Monocyte (primary cell): ENCODE measurements around a stretch of chr16.

- PRO-cap, 2 experiments, result no peak in any of the 2 experiments
Measured at GRCh38 chr16:16622-17394, 36.6 kb downstream of the POLR3K start.

DNA sequence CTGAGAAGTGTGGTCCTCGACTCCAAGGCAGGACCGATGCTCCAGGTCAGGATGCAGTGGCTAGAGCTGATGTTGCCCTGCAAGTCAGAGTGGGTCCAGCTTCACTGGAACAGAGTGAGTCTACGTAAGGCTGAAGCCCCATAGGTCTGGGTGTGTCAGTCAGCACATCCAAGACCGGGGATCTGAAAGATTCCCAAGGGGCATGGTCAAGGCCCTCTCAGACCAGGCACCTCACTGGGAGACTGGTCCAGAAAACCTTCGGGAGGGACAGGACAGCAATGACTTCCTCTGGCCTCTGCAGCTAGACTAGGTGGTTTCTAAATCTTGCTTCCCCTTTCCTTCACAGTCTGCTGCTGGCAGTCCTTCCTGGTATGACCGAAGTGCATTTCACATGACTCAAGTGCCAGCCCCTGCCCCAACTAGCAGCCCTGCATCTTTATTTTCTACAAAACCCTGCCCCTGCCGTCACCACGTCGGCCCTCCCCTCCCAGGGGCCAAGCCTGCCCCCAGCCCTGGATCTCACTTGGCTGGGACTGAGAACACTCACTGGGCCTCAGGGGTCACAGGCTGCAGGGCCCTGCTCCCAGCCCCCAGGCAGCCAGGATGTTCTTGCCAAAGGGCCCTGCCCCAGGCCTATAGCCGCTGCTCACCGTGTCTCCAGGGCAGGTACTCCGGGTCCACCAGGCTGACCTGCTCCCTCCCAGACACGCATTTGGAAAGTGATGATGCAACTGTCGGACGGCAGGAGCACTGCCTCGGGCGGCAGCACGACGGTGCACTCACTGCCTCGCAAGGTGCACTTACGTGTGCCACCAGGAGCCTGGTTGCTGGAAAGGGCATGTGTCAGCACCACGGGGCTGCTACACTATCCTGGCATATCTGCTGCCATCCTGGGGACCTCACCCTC, 18.3 kb downstream of the POLR3K start:
- PRO-cap, 2 experiments, result peak in 2 of 2 experiments; most common plus-strand start position 522 of the sequence (in 1); most common minus-strand start position 280 of the sequence (in 2)

- PRO-cap, 2 experiments, result no peak in any of the 2 experiments
Measured at GRCh38 chr16:75853-76564, 2.0 kb upstream of the MPG start.

GRCh38 chr16:173046-173842, 568 bp downstream of the HBA2 start:
- PRO-cap, 2 experiments, result no peak in any of the 2 experiments

GRCh38 chr16:260980-261764, 14.6 kb downstream of the RGS11 start:
- PRO-cap, 2 experiments, result no peak in any of the 2 experiments

DNA sequence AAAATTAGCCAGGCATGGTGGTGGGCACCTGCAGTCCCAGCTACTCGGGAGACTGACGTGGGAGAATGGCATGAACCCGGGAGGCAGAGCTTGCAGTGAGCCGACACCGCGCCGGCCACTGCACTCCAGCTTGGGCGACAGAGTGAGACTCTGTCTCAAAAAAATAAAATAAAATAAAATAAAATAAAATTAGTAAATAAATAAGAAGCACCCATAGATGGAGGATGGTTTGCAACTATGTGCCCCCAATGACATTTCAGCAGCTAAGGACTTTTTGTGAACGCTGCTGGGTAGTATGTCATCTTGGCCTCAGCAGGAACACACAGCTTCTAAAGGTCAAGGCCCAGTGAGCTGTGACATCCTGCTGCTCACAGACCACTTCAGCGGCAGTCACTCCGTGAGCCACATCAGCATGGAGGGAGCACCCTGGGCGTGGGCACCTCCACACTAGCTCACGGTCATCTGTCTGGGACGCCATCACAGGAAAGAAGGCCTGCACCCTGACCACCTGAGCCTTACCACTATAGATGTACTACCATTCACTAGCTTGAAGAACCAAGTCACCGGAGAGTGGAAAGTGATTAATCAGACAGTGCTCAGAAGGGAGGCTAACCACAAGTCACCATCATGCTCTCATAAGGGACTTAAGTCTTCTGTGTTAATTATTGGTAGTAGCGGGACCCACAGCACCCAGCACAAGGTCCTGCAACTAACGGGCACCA, 3.4 kb downstream of the AXIN1 start:
- PRO-cap, 2 experiments, result peak in 1 of 2 experiments; most common minus-strand start position 456 of the sequence (in 1)

- PRO-cap, 2 experiments, result no peak in any of the 2 experiments
Measured at GRCh38 chr16:369320-369890, 933 bp downstream of the MRPL28 start.

- PRO-cap, 2 experiments, result no peak in any of the 2 experiments
Measured at GRCh38 chr16:387974-388662, 6.3 kb upstream of the PGAP6 start.

GRCh38 chr16:405419-406220, 3.9 kb downstream of the DECR2 start:
- PRO-cap, 2 experiments, result no peak in any of the 2 experiments

DNA sequence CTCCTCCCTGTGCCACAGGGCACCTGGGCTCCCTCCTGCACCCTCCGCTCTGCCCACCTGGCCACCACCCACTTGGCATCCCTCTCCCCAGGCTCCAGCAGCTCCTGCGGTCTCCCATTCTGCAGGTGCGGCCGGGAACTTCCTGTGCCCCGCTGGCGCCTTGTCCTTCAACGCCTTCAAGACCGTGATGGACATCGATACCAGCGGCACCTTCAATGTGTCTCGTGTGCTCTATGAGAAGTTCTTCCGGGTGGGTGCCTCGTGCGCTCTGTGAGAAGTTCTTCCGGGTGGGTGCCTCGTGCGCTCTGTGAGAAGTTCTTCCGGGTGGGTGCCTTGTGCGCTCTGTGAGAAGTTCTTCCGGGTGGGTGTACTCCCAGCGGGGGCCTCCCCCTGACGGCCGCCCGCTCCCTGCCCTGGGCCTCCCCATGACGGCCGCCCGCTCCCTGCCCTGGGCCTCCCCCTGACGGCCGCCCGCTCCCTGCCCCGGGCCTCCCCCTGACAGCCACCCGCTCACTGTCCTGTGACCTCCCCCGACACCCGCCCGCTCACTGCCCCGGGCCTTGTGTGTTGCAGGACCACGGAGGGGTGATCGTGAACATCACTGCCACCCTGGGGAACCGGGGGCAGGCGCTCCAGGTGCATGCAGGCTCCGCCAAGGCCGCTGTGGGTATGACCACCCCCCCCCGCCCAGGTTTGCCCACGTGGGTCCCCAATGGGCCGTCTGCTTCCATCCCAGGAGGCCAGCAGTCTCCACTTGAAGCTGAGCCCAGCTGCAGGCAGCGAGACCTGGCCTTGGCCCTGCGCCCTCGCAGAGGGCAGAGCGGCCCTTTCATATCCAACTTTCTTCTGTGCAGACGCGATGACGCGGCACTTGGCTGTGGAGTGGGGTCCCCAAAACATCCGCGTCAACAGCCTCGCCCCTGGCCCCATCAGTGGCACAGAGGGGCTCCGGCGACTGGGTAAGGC, 8.7 kb downstream of the DECR2 start:
- PRO-cap, 2 experiments, result no peak in any of the 2 experiments

DNA sequence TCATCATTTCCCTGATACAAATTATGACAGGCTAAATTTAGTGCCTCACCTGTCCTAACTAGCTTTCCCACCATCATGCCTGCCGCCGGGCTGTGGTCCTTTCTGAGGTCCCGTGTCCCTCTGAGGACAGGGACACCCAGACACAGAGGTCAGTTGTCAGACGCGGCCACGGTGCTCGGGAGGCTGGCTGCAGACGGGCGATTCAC, 941 bp upstream of the RAB11FIP3 start:
- PRO-cap, 2 experiments, result no peak in any of the 2 experiments

DNA sequence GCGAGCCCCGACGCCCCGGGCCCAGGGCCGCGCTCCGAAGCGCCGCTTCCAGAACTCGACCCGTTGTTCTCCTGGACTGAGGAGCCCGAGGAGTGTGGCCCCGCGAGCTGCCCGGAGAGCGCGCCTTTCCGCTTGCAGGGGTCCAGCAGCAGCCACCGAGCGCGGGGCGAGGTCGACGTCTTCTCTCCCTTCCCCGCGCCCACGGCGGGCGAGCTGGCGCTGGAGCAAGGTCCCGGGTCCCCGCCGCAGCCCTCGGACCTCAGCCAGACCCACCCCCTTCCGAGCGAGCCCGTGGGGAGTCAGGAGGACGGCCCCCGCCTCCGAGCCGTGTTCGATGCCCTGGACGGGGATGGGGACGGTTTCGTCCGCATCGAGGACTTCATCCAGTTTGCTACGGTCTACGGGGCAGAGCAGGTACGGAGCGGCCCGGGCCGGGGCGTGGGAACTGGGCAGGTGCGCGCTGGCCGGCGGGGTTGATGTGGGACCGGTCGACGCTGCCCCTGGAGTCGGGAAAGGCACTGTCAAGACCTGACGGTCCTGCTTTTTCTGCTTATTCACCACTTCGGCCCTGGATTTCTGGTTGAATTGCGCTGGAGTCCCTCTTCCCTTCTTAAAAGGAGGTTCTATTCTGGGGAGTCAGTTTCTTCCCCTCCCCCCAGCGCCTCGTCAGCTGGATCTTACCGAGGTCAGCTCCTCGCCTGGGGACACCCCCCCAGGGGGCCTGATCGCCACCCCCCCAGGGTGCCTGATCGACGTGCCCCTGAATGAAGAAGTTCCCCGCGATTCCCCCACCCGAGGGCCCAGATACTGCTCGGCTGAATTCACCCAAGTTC, 1.1 kb downstream of the RAB11FIP3 start:
- PRO-cap, 2 experiments, result no peak in any of the 2 experiments

- PRO-cap, 2 experiments, result no peak in any of the 2 experiments
Measured at GRCh38 chr16:467082-467558, 41.7 kb downstream of the RAB11FIP3 start.

GRCh38 chr16:505296-505872, 22.1 kb upstream of the CAPN15 start:
- PRO-cap, 2 experiments, result no peak in any of the 2 experiments

DNA sequence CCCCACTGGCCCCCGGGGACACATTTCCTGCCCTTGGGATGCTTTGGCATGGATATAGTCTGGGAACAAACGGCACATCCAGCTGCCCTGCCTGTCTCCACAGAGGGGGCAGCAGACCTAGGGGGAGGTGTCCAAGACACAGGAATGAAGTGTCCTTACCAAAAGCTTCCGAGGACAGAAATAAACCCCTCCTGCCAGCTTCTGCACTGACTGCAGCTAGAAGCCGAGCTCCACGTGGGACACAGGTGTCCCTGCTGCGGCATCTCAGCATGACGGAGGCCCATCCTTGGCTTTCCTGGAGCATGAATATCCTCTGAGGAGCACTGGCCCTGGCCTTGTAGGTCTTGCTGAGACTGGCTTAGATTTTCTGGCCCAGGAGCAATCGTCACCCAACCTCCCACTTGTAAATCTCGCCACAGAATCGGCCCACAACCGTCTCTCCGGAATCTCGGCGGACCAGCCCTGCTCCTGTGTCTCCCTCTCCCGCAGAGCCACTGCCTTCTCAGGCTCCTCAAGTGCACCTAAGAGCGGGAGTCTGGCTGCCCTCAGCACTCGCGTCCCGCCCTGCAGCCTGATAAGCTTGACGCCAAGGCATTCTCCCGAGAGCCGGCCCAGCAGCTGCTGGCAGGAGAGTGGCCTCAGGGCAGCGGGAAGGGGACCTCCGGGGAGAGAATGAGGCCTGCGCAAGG, 1.1 kb upstream of the CAPN15 start:
- PRO-cap, 2 experiments, result no peak in any of the 2 experiments

DNA sequence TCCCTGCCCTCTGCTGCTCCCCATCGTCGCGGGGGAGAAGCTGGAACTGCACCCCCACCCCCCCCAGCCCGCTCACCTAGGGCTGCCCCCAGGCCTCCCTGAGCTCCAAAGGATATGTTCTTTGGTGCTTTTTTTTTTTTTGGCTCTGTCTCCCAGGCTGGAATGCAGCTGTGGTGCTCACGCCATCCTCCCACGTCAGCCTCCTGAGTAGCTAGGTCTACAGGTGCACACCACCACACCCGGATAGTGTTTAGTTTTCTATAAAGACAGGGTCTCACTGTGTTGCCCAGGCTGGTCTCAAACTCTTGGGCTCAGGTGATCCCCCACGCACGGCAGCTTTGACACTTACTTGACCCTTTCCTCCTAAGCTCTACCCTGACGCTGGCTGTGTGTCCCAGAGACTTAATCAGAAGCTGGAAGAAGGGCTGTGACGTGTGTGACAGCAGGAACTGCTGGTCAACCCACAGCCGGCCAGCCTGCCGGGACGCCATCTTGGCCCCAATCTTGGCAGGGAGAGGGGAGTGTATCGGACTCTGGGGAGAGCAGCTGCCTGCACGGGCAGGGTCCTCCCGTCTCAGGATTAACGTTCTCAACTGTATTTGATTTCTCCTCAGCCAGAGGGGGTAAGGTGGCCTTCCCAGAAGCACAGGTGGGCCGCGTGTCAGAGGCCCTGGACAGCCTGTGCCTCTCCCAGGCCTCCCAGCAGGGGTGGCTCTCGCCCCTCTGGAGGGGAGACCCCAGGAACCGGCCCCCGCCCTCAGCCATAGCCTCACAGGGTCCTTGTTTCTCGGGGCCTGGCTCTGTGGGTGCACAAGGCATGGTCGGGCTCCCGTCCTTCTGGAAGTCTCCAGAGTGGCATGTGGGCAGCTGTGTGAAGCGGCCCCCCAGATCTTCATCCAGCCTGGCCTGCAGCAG, 11.6 kb downstream of the CAPN15 start:
- PRO-cap, 2 experiments, result no peak in any of the 2 experiments

GRCh38 chr16:539741-540274, 12.3 kb downstream of the CAPN15 start:
- PRO-cap, 2 experiments, result peak in 1 of 2 experiments; most common plus-strand start chr16:539867 (in 1)

GRCh38 chr16:603268-603626, 13.4 kb downstream of the RAB40C start:
- PRO-cap, 2 experiments, result no peak in any of the 2 experiments

DNA sequence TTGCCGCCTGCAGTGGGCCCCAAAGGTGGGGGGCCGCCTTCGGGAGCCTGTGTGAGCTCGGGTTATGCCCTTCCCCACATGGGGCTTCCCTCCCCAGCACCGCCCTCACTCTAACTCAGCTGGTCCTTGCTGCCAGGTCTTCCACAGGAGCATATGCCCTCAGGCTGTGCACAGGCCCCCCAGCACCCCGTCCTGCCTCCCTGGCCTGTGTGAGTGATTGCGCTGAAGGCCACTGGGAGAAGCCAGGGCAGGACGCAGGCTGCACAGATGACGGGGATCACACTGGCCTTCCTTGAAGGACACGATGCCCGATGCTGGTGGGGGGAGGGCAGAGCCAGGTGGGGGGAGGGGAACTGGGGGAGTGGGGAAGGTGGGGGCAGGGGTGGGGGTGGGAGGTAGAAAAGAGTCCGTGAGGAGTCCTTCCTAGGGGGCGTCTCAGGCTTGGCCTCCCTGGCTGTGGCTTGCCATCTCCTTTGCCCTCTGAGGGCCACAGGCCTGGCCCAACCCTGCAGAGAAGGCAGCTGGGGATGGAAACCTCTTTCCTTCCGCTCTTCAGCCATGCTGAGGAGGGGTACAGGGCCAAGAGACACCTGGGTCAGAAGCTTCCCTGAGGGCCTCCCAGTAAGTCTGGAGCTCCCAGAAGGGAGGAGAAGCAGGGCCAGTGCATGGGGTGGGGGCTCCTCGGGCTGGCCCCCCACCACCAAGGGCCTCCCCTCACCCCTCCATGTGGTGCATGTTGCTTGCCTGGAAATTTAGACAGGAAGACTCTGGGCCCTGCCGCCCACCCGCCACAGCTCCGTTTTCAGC, 2.4 kb upstream of the METTL26 start:
- PRO-cap, 2 experiments, result no peak in any of the 2 experiments

DNA sequence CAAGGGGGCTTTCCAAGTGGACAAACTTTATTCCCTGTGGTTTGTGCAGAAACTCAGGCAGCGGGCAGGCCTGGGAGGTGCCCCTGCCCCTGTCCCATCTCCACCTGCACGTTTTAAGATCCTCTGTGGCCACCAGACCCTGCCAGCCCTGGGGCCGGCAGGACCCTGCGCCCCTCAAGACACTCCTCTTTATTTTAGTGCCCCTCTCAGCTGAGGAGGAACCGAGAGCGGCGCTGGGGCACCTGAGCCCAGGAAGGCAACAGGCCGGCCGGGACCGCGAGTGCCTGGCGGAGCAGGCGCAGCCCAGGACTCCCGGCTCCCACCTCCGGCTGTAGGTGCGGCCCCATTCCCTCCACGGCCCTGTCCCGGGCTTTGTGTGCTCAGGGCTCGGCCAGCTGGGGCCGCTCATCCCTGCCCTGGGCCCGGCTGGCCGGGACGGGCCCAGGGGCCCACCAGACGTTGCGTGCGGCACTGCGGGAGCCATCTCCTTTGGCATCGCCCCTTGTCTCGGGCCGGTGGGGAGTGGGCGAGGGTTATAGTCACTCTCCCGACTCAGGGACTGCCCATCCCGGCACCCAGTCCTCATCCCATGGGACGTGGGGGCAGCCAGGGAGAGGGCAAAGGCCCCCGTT, 2.8 kb upstream of the WDR90 start:
- PRO-cap, 2 experiments, result peak in 1 of 2 experiments; most common plus-strand start position 459 of the sequence (in 1)